ENCODE results near the genes ATRIP, PFKFB4 and CELSR3.

DNA sequence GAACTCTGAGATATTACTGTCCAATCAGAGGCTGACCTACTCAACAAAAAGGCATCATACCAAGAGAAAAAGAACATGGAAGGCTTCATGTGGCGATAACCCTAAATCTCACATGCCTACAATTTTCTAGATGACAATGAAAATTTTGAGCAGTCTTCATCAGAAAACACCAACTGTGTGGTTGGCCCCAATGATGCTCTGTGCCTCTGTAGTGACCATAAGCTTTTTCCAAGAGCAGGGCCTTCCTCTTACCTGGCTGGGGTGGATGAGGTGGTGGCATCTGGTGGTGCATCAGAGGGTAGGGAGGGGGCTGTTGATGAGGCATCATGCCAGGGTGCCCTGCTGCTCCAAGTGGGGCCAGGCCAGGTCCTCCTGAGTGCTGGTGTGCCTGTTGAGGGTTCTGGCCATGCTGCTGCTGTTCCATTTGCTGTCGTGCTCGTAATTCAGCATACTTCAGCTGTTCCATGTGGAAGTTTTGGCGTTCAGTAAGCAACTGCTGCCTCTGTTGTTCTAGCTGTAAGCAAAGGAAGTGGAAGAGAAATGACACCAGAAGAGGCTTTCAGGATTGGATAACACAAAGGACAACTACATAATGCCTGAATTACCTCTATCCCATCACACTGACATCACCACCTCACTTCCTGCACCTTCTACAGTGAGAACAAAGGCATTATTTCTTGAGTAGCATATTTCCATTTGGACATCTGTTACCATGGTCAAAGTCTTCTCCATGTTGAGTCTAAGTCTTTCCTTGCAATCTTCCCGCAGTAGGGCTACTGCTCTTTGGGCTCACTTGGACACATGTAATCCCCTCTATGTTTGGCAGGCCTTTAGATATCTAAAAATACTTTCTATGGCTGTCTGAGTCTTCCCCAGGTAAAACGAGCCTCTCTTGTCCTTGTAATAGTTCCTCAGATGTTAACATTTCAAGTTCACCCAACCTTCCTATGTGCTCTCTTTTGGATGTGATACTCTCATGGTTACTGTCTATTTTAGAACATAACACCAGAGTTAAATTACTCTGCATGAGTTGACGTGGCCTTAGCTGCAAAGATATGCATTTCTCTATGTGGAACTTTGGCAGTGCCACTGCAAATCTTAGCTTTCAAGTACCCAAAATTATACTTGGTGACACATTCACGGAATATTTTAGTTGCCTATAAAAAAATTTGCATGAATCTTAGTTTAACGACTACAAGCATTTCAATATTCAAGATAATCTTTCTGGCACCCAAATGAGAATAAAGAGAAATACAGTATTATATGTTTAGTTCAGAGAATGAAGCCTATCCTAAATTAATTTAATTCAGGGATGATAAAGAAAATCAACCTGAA, 31.6 kb upstream of the CSPG5 start:
- PRO-cap, result no peak
- RAMPAGE, long total RNA, 4 experiments, result no peak in any of the 4 experiments

DNA sequence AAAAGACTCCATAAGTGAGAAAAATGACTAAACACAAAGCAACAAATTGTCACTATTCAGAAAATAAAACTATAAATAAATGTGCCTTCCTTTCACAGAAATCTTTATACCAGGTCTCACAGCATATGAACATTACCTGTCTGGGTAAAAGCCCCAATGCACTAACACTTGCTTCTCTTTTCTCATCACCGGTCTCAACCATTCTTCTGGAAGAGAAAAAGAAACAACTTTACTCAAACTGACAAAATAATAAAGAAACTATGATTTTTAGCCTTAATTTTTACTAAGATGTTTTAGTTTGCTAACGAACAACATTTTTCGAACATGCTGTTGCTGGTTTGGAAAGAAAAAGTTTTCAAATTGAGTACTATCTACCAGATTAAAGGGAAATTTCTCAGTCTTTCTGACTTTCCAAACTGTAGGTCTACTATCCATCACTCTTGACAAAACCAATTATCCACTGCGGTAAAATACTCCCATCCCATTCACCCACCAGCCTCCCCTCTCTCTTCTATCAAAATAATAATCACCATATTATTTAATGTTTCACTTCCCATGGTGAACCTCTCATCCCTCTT, 61.1 kb downstream of the SMARCC1 start:
- PRO-cap, result no peak
- RAMPAGE, long total RNA, 4 experiments, result no peak in any of the 4 experiments

- PRO-cap, result no peak
- RAMPAGE, long total RNA, 4 experiments, result no peak in any of the 4 experiments
Observed at GRCh38 chr3:47910524-47911122, 105.6 kb downstream of the MAP4 start.

GRCh38 chr3:48088543-48089551, 72.6 kb upstream of the MAP4 start:
- PRO-cap, result bidirectional peak, plus-strand start at chr3:48089065, minus-strand start at chr3:48088848; bidirectional peak, plus-strand start at chr3:48089360, minus-strand start at chr3:48089272
- RAMPAGE, long total RNA, 4 experiments, result start-site peak on the minus strand in 4 of 4 experiments, at chr3:48088798-48089293 at its widest, 75 to 1,837 reads per replicate

DNA sequence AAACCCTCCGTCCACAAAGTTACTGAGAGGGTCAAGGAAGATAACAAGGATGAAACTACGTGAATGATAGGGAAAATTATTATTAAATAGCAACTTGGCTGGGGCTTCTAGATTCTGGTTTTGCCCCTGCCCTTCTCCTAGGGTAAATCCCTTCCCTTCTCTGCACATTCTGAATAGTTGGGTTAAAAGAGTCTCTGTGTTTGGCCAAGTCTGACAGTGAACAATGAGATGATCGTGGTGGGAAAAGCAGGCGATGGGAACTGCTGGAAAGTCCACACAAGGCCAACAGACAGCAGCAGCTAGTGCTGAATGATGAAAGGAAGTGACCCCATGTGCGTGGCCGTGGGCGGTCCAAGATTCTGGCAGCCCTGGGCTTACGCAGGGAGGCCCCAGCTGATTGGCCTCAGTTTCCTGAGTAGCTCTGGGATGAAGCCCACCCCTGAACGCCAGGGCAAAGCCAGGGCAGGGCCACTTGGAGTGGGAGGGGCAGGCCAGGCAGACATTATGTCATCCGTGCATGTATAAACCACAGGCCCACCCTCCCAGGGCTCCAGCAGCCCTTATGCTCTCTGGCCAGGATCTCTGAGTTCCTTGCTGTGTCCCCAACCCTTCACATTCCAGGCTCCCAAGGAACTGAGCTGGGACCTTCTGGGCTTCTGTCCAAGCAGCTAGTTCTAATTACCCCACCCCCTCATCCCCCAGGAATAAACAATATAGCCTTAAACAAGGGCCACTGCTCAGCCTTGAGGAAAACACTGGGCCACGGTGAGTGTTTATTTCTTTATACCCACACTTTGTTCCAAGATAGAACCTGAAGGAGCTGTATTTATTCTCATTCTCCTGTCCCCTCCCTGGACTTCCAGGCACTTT, 57.8 kb downstream of the CDC25A start:
- PRO-cap, result no peak
- RAMPAGE, long total RNA, 4 experiments, result no peak in any of the 4 experiments

- PRO-cap, result no peak
- RAMPAGE, long total RNA, 4 experiments, result no peak in any of the 4 experiments
Observed at GRCh38 chr3:48151294-48151678, 36.9 kb downstream of the CDC25A start.

DNA sequence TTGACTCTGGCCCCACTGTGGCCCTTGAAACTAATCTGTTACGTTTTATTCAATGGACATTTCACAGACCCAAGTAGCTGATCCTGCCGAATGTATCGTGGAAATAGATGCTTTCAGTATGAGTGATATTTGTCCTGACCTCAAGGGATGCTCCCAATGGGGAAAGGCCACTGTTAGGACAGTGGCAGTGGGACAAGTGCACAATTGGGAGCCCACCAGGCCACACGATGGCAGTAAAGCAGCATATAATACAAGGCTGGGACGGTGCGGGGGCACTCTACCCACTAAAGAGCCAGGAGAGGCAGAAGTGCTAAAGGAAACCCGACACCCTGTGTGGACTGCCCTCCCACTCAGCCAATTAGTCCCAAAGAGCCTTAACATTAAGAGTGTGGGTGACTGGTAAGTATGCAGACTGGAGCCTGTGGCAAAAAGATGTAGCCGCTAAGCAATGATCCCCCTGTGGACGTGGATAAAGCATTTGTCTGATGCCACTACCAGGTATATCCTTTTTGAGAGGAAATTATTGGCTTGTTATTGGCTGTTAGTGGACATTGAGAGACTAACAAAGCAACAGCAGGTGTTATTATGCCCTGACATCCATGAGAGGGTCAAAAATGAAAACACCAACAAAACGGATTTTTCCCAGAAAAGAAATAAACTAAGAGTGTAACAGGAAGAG, 8.1 kb upstream of the ZNF589 start:
- PRO-cap, result no peak
- RAMPAGE, long total RNA, 4 experiments, result no peak in any of the 4 experiments

GRCh38 chr3:48356314-48356932, 15.6 kb upstream of the FBXW12 start:
- PRO-cap, result no peak
- RAMPAGE, long total RNA, 4 experiments, result no peak in any of the 4 experiments

GRCh38 chr3:48445941-48447270, at the start of gene ATRIP:
TSS of gene ATRIP (plus strand) at chr3:48446737.
- PRO-cap, result bidirectional peak, plus-strand start at chr3:48446779, minus-strand start at chr3:48446611
- RAMPAGE, long total RNA, 4 experiments, result no peak in any of the 4 experiments

- PRO-cap, result no peak
- RAMPAGE, long total RNA, 4 experiments, result no peak in any of the 4 experiments
Observed at GRCh38 chr3:48472319-48472553, 6.2 kb downstream of the TREX1 start.

DNA sequence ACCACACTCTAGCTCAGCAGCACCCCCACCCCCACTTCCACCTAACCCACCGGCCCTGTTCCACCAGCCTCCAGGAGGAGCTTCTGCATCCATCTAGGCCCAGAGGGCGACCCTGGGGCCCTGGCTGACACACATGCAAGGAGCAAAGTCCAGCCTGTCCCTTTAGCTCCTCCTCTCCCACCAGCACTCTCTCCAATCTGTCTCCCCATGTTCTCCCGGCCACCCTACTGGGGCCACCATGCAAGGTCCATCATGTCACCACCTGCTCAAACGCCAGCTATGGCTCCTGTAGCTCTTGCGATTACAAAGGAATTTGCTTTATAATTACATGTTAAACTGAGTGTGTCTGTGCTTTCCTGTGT, 7.3 kb downstream of the TREX1 start:
- PRO-cap, result no peak
- RAMPAGE, long total RNA, 4 experiments, result no peak in any of the 4 experiments

DNA sequence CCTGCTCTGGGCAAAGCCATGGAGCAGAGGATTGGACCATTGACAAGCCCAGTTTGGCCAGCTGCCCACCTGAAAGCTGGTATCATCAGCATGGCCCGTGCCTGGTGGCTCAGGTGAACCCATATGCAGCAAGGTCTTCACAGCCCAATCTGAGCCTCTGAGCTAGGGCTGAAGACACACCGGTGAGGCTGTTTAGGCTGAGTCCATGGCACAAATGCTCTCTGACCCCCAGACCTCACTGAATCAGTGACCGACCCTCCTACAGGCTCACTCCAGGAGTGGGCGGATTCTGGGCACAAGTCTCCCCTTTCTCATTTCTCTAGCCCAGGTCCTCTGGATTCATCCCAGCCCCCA, 971 bp downstream of the SHISA5 start:
- PRO-cap, result no peak
- RAMPAGE, long total RNA, 4 experiments, result no peak in any of the 4 experiments

DNA sequence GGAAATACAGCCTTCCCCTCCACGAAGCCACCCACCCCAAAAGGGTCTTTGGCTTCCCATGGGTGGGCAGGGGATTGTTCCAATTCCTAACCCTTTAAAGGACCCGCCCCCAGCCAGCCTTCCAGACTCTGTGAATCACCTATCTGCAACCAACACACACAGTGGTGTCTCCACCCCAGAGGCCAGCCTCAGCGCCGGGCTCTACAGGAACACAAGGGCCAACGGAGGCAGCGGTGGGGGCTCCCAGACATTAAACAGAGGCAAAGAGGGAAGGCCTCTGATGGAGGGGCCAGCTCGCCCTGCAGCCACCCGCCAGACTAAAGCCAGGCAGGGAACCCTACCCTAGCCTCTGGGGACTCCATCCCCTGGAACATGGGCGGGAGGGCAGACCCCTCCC, 596 bp downstream of the SHISA5 start:
- PRO-cap, result bidirectional peak, plus-strand start at position 185 of the sequence, minus-strand start at position 132 of the sequence
- RAMPAGE, long total RNA, 4 experiments, result no peak in any of the 4 experiments

GRCh38 chr3:48556442-48557584, at the start of gene PFKFB4:
TSS of gene PFKFB4 (minus strand) at chr3:48556803.
- PRO-cap, result bidirectional peak, plus-strand start at chr3:48557173, minus-strand start at chr3:48556801; unidirectional peak, plus-strand start at chr3:48557309
- RAMPAGE, long total RNA, 4 experiments, result start-site peak on the minus strand in 4 of 4 experiments, at chr3:48556786-48556834 at its widest, 34 to 220 reads per replicate

- PRO-cap, result no peak
- RAMPAGE, long total RNA, 4 experiments, result no peak in any of the 4 experiments
Observed at GRCh38 chr3:48596950-48597699, 2.0 kb upstream of the COL7A1 start.

- PRO-cap, result bidirectional peak, plus-strand start at chr3:48656187, minus-strand start at chr3:48656198
- RAMPAGE, long total RNA, 4 experiments, result no peak in any of the 4 experiments
Observed at GRCh38 chr3:48655969-48656904, 6.4 kb downstream of the CELSR3 start.

DNA sequence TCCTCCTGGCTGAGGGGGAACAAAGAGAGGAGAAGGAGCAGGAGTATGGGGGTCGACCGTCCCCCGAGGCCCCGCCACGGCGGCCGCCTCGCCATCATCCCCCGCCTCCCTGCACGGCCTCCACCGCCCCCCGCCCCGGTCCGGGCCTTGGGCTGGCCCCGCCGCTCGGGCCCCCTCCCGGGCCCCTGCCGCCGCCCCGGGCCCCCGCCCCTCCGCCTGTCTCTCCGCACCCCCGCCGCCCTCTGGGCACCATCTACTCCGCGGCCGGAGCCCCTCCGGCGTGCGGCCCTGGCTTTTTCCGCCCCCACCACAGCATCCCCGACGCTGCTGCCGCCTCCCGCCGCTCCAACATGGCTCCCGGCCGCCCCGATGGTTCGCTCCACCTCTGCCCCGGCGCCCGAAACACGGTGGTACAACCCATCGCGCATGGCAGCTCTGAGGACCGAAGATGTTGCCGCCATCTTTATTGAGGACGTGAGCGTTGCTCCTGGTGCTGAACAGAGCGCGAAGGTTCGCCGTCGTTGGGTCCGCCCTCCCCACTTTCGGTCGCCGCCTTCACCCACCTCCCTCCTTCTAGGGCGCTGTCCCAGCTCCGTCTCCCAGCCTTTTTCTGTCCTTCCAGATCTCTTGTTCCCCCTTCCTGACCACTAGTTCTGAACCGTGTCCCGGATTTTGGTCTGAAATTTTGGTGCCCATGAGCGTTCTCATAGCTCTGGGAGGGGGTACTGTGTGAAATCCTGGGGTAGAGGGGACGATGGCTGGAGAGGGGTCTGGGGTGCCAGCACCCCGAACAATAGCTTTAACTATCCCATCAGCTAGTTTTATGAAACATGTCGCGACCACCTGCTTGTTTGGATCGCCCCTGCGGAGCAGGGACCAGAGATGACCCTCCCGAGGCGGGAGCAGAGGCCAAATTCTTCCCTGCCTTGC, at the start of gene CELSR3:
Gene CELSR3, minus strand, starts transcription at position 350 of the 930 bp plus-strand sequence.
- PRO-cap, result bidirectional peak, plus-strand start at position 466 of the sequence, minus-strand start at position 352 of the sequence
- RAMPAGE, long total RNA, 4 experiments, result start-site peak on the plus strand in 1 of 4 experiments, centred at position 445 of the sequence, 5 reads per replicate

DNA sequence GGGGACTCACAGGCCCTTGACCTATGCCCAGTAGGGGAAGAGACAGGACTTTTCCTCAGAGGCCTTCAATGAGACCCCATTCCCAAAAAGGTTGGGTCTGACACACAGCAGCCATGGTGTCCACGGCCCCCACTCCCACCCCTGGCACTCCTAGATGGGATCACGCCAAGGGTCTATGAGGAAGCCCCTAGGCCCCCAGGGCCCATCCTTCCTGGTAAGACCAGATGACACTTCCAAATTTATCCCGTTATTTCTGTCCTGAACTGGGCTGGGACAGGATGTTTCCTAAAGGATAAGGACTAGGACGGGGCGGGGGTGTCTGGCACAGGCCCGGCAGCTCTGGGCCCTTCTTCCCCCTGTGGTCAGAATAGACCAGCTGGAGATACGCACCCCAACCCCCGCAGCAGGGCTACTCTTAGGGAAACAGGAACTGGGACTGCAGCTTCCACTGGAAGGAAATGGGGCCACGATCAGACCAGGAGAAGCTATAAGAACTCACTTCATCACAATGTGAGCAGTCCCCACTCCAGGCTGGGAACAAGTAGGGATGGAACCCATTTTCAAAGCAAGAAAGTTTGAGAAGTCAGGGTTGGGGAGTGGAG, 1.3 kb downstream of the NCKIPSD start:
- PRO-cap, result no peak
- RAMPAGE, long total RNA, 4 experiments, result no peak in any of the 4 experiments

- PRO-cap, result unidirectional peak, plus-strand start at chr3:48692433
- RAMPAGE, long total RNA, 4 experiments, result no peak in any of the 4 experiments
Observed at GRCh38 chr3:48692312-48692733, 6.6 kb upstream of the NCKIPSD start.

- PRO-cap, result no peak
- RAMPAGE, long total RNA, 4 experiments, result no peak in any of the 4 experiments
Observed at GRCh38 chr3:48796249-48796846, 51.3 kb downstream of the PRKAR2A start.

Data from esophagus squamous epithelium (tissue), 4 donors.